SUDHL5 (cell line): ENCODE data around the genes CAPZA3, SPX and C2CD5.

- PRO-cap = no peak
Measured at GRCh38 chr12:18737853-18738418, at the start of gene CAPZA3. Gene CAPZA3 (plus strand): TSS chr12:18738119.

DNA sequence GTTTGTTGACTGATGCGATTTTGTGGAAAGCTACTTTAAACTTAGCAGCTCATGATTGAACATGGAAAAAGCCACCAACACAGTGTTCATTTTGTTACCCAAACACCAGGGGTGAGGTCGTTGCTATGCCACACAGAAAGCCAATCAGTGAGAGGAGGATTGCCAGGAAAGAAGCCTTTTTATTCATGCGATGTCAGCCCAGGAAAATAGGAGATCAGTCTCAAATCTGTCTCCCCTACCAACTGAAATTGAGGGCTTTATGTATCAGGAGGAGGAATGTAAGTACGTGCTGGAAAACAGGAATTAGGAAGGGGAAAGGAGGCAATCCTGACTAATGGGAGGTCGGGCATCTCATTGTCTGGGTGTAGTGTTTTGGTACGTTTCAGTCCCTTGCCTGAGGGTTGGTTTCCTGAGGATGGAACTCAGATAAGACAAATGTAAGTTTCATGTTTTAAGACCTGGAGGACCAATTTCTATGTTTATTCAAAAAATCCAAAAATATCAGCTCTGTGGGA, 92.7 kb upstream of the PLEKHA5 start:
- PRO-cap = no peak

DNA sequence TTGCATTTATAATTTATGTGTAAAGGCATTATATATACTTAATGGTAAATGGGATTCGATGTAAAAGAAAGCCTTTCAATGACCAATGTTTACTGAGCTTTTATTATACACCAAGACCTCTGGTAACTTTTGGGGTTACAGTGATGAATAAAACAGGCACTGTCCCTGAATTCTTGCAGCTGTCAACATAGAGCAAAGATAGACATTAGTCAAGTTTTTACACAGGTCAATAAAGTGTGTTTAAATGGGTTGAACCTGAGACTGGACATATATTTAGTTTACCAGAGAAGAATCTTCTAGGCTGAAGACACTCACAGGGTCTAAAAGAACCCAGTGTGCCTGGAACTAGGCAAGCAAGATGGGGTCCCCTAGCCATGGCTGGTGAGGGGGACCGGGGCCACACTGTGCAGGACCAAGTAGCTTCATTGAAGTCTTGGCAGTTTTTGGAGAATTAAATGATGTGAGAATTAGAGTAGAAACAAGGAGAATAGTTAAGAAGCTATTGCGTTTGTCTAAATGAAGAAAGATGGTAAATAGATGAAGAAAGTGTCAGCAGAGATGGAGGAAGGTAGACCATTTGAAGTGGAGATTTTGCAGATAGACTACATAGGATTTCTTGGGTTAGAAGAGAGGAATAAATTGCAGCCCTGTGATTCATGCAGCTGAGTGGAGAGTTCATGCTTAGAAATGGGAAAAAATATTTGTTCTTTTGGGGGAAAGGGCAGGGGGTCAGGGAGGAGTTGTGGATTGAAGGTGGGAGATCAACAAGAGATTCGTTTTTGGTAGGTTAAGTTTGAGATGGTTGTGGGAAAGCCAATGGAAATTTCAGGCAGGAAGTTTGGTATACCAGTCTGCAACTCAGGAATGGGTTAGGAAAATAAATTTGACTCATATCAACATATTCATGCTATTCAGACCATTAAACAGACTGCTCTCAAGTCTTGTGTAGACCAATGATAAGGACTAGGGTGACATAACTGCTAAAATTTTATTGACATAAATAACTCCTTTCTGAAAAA, 59.6 kb downstream of the PLEKHA5 start:
- PRO-cap = no peak

DNA sequence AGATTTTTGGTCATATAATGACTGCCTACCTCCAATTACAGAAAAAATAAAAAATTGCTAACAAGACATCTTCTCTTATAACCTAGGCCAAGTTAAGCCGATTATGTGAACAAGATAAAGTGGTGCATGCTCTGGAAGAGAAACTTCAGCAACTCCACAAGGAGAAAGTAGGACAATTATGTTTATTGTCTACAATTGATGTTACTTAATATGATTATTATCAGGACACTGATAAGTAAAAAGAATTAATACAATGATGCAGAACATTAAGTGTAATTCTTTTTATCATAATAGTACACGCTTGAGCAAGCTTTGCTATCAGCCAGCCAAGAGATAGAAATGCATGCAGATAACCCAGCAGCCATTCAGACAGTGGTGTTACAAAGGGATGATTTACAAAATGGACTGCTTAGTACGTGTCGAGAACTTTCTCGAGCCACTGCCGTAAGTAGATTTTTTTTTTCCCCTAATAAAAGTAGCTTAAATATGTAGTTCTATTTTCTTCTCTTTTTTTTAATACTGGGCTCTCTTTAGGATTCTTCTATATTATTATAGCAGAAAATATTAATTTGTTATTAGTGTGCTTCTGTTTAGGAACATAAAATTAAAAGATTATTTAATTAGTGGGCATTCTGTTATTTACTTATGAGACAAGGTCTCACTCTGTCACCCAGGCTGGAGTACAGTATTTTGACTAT, 116.9 kb upstream of the AEBP2 start:
- PRO-cap = no peak

DNA sequence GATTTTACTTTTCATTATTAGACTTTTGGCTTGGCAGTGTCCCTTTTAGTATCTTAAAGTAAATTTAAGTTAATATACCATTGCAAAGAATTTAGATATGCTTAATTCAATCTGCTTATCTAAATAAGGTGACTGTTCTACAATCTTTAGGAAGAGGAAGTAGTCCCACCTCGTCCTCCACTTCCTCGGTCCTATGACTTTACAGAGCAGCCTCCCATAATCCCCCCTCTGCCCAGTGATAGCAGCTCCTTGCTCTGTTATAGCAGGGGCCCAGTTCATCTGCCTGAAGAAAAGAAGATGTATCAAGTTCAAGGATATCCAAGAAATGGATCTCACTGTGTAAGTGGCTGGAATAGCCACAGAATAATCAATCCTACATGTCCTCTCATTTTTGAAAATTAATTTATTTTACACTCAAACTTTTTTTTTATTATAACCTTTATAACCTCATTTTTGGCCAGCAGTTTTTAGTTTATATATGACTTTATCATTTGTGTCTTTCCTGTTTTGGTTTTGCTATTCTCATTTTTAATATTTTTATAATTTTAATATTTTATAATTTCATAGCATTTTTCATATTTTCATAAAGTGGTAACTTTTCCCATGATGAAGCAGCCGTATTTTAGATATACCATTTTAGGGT, 92.3 kb upstream of the AEBP2 start:
- PRO-cap = no peak

- PRO-cap = no peak
Measured at GRCh38 chr12:19369460-19370150, 69.7 kb upstream of the AEBP2 start.

GRCh38 chr12:19894754-19895276, 455.5 kb downstream of the AEBP2 start:
- PRO-cap = no peak

DNA sequence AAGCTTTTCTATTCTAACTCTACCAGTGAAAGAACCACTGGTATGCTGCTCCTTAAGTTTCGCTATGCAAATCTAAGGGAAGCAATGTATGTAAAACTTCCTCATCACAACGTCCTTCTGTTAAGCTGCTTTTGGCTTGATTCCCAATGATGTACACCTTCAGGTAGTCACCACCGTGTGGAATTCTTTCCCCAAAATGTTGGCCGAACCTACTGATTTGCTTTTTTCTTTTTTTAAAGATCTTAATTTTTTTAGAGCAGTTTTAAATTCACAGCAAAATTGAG, 84.4 kb upstream of the PDE3A start:
- PRO-cap = no peak

DNA sequence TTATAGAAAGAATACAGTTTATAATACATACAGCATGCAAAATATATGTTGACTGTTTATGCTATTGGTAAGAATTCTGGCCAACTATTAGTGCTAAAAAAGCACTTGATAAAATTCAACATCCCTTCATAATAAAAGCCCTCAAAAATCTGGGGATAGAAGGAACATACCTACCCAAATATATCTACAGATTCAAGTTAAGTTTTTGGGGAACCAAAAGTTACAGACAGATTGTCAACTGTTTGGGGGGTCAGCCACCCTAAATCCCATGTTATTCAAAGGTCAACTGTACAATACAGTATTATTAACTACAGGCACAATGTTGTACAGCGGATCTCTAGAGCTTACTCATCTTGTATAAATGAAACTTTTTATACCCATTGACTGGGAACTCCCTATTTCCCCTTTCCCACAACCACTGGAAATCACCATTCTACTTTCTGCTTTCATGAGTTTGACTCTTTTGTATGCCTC, 57.6 kb downstream of the SLCO1B3 start:
- PRO-cap = no peak

- PRO-cap = no peak
Measured at GRCh38 chr12:21353327-21353913, 18.7 kb upstream of the SLCO1A2 start.

- PRO-cap = no peak
Measured at GRCh38 chr12:21526056-21526517, at the start of gene SPX. Gene SPX (plus strand): TSS chr12:21526296.

DNA sequence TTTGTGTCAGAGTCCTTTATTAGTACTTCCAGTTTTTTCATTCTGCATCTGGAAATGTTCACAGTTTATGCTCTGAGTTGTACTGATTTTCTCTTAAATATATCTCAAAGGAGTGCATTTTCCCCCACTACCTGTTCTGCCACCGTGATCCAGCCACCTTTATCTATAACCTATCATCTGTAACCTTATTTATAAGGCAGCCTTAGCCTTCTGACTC, 10.7 kb upstream of the GYS2 start:
- PRO-cap = no peak

- PRO-cap = no peak
Measured at GRCh38 chr12:21757488-21758220, 16.9 kb downstream of the KCNJ8 start.

GRCh38 chr12:21891475-21892303, 49.5 kb downstream of the ABCC9 start:
- PRO-cap = no peak

- PRO-cap = no peak
Measured at GRCh38 chr12:21937274-21937761, 3.9 kb downstream of the ABCC9 start.

DNA sequence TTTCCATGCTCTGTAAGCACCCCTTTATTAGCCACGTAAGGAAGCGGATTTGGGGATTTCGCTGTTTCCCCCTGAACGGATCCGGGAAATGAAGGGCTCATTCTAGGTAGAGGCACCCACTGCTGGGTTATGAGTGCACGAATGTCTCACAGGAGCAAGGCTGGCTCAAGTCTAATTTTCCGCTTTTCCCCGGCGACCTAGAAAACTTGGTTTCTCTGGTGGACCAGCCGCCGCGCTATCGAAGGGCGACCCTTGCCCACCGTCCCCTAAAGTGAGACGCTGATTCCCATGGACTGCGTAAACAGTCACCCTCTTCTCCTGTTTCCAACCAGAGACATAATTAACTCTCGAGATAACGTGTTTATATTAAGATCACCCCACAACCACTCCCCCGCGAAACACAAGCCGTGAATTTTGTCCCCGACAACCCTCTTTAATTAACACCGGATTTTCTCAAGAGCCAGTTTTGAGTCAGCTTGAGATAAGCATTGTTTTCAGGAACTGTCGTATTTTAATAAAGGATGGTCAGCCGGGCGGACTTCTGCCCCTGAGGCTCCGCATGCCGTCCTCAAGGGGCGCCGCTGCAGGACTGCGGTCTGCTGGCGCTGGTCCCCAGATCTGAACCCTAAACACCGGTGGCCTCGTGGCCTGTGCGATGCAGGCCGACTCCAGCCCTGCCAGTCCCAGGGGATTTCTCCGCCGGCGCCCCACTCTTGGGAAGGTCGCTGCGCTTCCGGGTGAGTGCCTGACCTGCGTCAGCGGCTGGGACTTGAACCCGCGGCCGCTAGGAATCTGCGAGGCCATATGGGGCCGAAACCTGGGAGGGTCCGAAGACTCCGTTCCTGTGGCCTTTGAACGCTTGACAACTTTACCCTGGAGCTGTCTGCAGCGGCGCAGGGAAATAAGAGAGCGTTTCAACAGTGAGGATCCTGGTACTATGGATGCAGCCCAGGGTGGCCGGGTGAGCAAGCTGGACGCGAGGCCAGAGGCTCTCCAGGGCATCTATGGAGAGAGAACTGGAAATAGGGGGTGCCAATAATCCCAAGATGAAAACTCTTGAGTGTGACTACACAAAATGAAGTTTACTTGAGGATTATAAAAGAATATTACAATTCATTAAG, 719 bp upstream of the ABCC9 start:
- PRO-cap = no peak

DNA sequence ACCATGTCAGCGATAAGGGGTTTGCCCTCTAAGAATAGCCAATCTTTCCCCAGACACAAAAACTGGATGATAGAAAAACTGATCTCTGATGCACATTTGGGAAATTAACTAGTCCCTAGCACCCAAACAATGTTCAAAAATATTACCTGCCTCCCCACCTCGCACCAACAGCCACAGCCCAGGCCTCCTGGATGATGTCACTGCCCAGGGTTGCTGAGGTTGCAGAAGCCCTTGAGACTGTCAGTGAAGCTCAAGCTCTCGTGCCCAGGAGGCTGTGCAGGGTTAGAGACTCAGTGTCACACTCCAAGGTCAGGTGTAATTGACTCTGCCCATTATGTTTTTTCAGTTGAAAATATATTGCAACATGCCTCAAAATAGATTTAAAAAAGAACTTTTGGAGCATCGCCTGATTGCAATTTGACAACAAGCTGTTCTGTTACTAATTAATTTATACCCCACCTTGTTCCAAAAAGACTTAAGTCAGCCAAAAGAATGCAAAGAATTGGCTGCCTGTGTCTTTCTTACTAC, 72.2 kb downstream of the CMAS start:
- PRO-cap = no peak

DNA sequence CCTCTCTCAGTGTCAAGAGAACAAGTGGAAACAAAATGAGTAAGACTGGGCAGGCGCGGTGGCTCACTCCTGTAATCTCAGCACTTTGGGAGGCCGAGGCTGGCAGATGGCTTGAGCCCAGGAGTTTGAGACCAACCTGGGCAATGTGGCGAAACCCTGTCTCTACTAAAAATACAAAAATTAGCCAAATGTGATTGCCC, 89.6 kb upstream of the ST8SIA1 start:
- PRO-cap = unidirectional peak, plus-strand start at position 83 of the sequence

DNA sequence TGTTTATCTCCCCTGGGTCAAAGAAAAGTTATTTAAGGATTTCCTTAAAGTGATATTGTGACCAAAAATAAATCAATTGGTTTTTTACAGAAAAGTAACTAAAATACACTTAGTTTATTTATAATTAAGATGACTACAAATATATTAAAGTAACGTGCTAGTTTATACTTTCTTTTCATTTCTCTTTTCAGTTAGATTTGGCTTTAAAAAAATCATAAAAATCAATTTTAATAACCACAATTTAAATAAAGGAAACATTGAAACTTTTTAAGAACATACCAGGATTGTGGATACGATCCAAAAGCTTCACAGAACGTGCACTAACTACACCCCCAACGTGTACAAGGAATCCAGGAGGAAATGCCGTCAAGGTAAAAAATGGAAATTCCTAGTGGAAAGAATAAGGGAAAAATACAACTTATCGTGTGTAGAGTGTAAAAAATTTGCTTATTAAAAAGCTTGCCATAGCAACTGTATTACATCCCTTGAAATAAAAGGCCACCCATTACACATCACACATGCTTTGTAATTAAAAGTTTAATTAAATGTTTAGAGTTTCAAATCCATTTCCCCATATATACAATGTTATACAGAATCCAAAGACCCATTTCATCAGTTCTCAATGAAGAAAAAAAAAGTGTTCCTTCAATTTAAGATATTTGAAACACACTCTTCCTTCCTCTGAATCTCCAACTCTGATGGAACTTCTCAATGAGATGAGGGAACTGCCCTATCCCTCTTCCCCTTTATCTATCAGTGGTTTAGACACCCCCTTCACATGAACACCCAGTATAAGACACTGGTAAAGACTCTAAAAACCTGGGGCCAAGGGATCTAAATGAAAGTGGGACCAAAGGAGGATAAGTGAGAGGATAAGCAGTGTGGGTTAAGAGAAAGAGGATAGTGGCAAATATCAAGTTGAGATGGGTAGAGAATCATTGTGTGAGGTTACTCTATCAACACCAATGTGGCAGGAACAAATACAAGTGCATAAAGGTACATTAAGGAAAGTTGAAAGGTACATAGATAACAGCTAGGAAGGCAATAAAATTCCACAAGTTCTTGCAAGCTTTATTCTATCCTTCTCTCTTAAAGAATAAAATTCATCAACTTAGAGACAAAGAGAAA, 37.5 kb downstream of the C2CD5 start:
- PRO-cap = no peak

- PRO-cap = bidirectional peak, plus-strand start at chr12:22544295, minus-strand start at chr12:22544145; bidirectional peak, plus-strand start at chr12:22544503, minus-strand start at chr12:22544508
Measured at GRCh38 chr12:22544094-22544975, at the start of gene C2CD5. Gene C2CD5 (minus strand): TSS chr12:22544542.